ENCODE results near the gene MXI1.

DNA sequence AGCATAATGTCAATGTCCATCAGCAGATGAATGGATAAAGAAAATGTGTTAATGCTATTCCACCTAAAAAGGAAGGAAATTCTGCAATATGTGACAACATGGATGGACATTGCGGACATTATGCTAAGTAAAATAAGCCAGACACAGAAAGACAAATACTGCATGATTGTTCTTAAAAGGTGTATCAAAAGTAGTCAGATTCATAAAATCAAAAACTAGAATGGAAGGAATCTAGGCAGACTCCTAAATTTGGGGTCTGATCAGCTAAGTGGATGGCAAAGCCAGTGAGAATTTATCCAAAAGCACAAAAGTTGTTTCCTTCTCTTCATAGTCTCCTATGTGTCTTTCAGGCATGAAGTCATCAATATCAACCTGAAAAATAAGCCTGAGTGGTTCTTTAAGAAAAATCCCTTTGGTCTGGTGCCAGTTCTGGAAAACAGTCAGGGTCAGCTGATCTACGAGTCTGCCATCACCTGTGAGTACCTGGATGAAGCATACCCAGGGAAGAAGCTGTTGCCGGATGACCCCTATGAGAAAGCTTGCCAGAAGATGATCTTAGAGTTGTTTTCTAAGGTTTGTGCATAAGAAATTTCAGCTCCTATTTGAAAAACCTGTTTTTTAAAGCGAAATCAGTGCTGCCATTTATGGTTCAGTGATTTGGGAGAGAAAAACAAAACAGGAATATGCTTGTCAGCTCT, 4.7 kb downstream of the GSTO1 start:
- PRO-cap, 7 experiments: no peak in any of the 7 experiments

DNA sequence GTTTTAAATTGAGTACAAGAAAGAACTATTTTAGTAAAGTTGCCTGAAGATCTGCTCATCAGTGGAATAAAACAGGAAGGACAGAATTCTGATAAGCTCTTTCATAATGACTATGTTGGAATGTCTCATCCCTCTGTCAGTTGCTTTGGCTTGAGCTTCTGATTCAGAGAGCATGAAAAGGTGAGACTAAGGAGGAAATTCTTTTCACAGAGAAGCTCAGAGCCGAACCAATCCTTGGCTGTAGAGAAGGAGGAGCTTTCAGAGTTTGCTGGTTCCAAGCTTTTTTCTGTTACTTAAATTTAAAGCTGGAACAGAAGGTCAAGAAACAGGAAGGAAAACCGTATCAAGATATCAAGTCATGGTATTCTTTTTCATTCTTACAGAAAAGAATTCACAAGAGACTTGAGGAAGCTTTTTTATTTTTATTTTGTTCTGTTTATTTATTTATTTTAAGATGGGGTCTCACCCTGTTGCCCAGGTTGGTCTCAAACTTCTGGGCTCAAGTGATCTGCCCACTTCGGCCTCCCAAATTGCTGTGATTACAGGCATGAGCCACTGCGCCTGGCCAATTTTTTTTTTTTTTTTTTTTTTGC, 24.1 kb downstream of the GSTO2 start:
- PRO-cap, 7 experiments: no peak in any of the 7 experiments

DNA sequence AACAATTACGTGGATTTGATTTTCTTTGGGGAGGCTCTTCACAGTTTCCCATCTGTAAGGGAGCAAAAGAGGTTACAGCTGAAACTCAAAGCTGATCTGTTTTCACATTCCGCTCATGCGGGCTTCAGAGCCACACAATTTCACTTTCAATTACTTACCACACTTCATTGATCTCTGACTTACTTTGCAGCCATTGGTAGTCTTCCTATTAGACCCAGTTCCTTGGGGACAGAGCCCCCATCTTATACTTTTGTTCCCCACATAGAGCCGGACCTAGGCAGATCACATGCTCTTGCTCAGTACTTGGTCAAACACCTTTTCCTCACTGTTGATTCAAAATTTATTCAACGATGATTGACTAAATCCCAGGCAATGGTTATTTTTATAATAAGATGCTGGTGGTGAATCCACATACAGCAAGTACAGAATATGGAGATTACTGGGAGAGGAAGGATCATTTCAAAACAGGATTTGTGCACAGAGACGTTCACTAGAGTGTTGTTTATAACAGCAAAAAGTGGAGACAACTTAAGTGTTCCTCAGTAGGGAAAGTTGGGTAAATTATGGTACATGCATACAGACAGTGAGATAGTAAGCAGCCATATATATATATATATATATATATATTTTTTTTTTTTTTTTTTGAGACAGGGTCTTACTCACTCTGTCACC, 29.4 kb downstream of the ITPRIP start:
- PRO-cap, 7 experiments: no peak in any of the 7 experiments

DNA sequence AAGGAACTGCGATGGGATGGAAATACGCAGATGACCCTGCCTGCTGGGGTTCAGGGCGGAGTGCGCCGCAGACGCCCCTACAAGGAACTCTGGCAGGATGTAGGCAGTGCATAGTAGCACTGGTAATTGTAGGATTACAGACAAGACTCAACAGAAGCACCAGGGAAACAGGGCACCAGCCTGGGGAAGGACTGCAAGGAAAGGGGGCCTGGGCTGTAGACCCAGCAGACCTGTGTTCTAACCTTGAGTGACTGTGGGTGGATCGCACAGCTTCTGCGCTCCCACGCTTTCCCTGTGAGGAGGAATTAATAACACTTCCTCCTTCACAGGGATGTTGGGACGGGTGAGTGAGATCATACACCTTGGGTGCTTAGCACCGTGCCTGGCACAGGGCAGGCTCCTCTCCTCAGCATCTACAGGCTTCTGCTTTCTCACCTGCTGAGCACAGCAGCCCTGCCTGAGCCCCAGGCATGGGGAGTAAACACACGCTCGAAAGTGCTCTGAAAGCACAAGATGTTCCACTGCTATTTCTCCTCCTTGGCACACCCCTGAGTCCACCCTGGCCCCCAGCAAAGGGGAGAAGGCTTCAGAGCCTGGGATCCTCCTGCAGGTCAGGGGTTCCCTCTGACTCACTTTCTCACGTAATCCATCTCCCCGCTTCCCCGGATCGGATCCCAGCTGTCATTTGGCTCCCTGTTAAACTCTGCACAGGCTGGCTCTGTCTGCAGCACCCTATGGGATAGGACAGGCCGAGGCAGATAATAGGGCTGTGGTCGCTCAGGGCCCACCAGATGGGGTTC, 19.2 kb downstream of the ITPRIP start:
- PRO-cap, 7 experiments: no peak in any of the 7 experiments

DNA sequence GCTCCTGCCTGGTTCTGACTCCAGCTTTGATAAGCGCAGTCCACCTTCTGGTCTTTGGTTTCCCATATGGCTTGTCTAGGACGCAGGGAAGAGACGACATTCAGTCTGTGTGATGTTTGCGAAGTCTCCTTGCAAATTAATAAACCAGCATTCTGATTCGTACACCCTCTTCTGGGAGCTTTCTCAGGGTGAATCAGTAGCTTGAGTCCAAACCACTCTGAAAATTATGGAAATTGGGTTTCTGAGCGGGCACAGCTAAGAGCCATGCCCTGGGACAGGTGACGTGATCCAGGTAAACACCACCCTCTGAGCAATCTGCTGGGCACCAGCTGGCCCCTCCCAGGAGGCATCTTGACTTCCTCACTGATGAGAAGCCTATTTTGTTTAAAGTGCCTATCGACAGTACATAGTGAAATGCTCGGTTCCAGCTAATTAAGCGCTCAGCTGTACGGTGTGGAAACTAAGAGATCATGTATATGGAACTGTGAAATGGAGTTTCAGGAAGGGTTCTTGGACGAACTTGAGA, 3.4 kb downstream of the ITPRIP start:
- PRO-cap, 7 experiments: peak in 4 of 7 experiments; most common plus-strand start position 387 of the sequence (in 4); most common minus-strand start position 225 of the sequence (in 2)

- PRO-cap, 7 experiments: no peak in any of the 7 experiments
Observed at GRCh38 chr10:104339056-104339455, 791 bp upstream of the ITPRIP start.

- PRO-cap, 7 experiments: no peak in any of the 7 experiments
Observed at GRCh38 chr10:104447163-104447946, 93.7 kb downstream of the CFAP58 start.

DNA sequence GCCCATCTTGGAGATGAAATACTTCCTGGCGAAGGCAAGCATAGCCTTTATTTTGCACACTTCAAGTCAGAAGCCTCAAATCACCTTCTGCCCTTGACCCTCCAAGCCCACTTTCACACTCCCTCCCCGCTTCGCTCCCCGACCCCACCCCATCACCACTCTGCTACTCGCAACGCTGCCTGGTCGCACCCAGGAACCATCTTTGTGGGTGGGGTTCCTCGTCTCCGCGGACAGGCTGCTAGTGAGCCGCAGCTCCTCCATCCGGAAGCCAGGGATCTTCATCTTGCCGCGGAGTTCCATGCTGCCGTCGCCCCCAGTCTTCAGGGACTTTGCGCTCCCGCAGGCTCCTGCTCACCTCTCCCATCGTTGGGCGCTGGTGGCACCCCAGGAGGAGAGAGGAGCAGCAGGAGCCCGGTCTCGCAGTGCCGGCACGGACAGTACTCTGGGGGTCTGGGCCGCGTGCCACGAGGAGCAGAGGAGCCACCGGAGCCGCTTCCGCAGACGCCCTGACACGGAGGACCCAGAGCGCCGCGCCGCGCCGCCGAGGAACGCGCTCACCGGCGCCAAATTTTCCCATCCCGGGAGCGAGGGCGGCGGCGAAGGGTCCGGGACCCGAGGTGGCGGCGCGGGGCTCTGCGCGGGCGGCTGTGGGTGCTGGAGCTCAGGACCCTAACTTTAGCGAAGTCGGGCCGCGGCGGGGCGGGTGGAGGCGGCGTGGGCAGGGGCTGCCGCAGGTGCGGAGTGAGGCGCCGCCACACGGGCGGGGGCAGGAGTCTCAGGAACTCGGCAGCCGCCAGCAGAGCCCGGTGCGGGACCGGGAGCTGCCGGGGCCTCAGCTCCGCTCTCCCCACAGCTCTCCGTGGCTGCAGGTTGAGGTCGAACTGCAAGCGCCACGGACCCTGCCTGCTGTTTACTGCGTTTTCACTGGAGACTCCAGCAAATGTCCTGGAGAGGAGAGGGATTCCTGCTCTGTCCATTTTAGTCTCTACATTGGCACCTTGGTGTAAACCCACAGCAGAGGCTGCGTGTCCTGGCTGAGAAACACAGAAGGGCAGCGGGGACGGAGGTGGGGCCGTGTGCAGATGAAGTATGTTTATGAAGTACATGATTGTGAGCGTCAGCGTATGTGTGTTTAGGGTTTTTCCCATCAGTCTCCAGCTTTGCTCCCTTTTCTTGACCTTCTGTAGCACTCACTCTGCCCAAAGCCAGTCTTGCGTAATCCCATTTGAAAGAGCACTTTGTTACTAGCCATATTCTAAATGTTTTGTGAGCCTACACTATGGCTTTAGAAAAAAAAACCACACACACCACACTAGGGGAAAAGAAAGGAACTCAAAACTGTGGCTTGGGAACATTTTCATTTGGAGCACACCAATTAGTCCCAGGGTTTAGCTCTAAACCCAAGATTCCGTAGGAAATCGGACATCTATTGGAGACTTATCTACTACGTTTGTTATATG, 750.3 kb upstream of the SORCS1 start:
- PRO-cap, 7 experiments: no peak in any of the 7 experiments

DNA sequence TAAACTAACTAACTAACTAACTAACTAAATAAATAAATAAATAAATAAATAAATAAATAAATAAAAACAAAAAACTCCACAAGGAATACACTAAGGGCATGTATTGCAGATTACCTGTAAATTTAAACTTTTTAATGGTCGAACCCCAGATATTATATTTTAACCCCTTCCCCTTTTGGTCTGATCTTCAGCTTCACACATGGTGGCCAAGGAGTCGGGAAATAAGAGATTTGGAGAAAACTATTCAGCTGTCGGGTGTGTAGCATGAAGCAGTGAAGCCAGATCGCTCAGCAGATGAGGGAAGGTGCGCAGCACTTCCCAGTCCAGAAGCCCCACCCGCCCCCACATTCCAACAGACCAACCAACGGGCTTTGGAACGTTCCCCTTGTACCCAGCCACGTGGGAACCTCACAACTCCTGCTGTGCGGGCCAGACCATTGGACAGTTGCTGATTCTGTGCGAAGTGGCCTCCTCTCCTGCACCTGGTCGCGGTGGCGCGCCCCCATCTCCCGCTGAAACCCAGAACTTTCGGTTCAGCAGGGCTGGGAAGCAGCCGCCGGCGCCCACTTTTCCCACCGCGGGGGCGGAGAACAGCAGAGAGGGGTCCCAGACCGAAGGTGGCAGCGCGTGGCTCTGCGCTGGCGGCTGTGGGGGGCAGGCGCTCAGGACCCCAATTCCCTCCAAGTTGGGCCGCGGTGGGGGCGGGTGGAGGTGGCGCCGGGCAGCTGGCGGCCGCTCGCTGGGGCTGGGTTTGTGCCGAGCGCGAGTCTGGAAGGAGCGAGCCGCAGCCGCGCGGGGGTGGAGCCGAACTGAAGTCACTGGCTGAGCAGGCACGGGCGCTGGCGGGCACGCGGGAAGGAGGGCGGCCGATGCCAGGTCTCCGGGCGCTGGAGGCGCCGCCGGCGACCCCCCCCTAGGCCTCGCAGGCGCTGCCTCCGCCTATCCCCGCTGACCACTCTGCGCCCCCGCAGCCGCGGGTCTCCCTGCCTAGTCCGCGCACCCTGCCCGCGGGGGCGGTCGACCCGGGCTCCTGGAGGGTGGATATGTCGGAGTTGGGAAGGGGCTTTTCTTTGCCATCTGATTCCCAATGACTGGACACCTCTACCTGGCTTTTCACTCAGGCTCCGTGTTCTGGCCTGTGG, 1301.5 kb upstream of the SORCS1 start:
- PRO-cap, 7 experiments: no peak in any of the 7 experiments

DNA sequence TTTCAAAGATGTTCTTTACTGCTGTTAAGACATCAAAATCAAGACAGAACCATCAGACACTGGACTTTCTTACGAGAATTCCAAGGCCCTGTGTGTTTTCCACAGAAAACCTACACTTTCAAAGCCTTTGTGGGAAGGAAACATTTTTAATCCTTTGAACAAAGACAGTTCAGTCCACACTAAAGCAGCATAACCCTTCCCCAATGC, 701.2 kb downstream of the XPNPEP1 start:
- PRO-cap, 7 experiments: no peak in any of the 7 experiments

- PRO-cap, 7 experiments: no peak in any of the 7 experiments
Observed at GRCh38 chr10:110176167-110176620, 31.2 kb upstream of the MXI1 start.

GRCh38 chr10:110207213-110207728, at the start of gene MXI1:
Gene MXI1 (plus strand): TSS chr10:110207605.
- PRO-cap, 7 experiments: peak in 2 of 7 experiments; most common plus-strand start chr10:110207659 (in 2); most common minus-strand start chr10:110207392 (in 1)

- PRO-cap, 7 experiments: peak in 7 of 7 experiments; most common plus-strand start chr10:110210112 (in 7); most common minus-strand start chr10:110210279 (in 7)
Observed at GRCh38 chr10:110209767-110210515, 2.5 kb downstream of the MXI1 start.

DNA sequence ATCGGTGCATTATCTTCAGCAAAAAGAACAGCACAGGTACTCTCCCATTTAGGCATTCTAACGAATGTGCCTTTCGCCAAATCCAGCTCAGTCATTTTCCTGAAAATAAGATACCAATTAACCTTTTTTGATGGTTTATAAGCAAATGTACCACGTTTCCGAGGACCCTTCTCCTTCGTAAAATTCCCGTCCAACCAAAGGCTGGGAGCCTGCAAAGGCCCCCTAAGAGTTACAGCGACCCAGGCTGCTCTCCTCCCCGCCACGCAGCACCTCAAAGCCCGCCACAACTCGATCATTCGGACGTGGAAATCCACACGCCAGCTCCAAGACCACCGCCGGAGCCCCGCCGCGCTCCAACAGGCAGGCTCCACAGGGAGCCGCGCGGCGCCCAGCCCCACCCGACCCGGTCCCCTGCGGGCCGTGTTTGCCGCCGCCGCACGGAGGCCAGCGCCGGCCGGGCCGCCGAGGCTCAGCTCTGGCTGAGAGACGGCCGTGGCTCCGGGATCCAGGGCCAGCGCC, 538 bp downstream of the SMNDC1 start:
- PRO-cap, 7 experiments: no peak in any of the 7 experiments

DNA sequence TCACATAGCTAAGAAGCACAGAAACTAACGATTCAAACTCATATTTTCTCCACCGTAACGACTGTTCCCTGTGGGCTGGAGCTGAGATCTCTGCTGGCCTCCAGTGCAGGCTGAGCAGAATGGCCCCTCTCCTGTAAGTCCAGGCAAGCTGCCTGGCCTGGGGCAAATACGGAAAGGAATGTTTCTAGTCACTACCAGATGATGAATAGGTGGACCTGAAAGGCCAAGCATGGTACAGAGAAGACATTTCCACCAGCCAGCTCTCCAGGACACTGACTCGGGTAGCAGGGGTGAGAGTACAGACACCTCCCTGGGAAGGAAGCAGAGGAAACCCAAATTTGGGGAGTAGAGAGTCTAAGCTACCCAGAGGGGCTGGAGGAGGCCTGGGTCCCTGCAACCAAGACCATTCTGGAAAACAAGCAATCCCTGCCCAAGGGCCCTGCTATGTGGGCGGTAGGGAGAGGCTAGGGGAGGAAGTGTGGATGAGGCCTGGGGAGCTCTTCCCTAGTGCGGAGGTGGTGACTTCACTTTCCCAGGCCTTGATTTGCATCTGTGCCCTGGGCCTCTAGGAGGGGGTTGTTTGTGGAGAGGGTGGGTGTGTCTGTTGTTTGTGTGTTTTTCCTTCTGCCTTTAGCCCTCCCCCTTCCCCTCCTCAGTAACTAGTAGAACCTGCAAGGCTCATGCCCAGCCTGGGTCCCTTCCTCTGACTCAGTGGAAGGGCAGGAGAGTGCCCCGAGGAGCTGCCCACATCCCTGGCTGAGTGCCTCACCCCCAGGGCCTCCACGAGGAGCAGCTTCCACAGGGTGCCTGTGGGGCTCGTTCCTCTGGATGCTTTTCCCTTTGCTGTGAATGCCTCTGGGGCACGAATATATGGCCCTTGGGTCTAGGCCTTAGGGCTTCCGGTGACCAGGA, 89.7 kb upstream of the DUSP5 start:
- PRO-cap, 7 experiments: no peak in any of the 7 experiments

DNA sequence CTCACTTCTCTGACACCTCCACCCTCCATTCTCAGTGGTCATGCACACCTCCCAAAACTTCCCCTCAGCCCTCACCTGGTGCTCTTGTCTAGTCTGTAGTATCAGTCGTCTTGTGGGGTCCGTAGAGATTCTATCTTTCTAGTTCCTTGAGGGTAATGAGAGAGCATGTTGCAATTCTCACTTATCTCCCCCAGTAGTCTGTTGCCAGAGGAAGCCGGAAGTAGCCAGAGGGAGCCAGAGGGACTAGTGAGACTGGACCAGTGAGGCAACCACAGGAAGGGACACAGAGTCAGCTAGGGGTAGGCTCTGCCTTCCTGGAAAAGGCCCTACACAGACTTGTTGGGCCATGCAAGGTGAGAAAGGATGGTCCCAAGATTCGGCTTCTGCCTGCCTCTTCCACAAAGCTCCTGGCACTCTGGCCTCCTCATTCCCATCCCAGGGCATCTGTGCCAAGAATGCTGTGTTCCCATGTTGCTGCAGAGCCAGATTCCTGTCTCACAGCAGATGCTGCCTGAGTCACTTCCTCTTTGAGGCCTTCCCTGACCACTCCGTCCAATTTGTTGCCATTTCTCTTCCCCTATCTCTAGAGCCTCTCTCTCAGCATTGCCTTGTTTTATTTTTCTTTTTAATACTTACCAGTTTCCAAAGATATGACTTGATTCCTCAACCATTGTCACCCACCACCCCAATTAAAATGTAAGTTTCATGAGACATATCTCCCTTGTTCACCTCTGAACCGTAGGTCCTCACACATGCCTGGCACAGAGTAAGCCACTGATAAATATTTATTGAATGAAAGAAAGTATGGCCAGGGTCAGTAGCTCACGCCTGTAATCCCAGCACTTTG, 50.5 kb upstream of the DUSP5 start:
- PRO-cap, 7 experiments: no peak in any of the 7 experiments

DNA sequence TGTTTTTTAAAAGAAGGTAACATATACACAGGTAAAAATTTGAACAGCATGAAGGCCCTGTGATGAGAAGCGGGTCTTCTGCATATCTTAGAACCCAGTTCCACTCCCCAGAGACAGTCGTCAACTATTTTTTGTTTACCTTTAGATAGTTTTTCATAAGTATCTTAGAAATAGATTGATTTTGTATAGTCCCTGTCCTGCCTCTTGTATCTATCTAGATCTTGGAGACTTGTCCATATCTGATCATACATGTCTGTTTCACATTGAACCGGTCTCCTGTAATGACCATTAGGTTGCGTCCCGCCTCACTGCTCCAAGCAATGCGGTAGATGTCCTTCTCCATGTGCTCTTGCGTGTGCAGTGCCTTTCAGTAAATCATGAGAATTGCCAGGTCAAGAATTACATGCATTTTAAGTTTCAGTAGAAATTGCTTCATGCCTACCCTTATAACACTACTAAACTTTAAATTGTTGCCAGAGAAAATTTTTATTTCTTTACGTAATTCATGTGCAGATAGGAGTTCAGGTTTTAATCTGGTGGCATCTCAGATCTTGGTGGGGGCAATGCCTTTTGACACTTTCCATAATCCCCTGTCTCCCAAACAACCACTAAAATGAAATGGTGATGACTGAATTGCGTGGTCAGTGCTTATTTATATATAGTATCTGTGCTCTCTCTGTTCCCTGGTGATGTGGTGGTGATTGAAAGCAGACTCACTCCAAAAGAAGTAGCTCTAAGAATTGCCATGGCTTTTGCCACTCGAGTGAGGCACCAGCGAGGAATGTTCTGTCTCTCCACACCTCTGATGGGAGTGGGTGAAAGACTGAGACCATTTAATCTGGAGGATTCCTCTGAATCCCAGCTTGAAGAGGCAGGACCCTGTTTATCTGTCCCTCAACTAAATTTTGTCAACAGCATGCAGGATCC, 2.5 kb downstream of the DUSP5 start:
- PRO-cap, 7 experiments: no peak in any of the 7 experiments

DNA sequence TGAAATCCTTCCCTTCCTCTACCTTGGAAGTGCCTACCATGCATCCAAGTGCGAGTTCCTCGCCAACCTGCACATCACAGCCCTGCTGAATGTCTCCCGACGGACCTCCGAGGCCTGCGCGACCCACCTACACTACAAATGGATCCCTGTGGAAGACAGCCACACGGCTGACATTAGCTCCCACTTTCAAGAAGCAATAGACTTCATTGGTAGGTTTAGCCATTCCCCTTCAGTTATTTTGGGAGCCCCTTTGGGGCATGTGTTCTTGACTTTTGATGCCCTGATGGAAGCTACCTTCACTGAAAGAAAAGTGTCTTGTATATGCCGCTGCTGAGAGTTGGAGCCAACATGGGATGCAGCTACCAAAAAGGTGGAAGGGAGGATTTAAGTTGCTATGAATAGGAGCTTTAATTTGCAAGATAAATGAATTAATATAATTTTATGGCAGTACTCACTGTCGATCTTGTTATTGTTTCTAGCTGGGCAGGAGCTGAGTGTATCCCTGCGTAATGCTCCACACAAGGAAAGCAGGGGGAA, 9.3 kb downstream of the DUSP5 start:
- PRO-cap, 7 experiments: no peak in any of the 7 experiments

DNA sequence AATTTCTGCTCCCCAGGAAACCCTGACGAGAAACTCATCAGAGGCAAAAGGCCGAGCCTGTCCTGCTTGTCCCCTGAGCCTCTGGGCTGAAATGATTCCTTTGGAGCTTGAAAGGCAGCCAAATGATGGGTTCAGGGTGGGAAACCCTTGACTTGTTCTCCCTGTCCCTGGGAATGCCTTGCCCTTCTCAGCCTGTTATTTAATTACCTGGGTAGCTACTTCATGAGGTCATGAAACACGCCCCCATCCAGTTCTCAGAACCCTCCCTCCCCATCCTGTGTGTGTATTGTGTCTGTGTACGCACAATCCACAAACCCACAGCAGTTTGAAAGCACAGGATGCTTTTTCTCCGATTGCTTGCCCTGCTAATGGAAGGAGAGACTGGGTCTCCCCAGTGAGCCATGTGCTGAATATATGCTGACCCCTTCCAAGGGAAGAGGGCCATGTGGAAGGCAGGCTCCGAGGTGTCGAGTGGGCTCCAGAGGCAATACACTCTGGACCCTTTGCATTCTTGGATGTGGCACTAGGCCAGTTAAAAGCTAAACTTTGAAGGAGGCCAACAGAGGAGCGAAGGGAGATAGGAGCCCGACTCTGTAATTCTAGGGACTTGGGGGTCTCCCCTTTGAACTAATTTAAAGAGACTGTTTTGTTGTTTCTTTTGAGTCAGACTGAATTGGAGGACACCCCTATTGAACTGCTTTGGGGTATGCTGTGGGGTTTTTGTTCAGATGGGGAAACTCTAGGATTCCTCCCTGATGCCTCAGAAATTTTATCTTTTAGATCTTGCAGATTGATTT, 10.6 kb downstream of the DUSP5 start:
- PRO-cap, 7 experiments: no peak in any of the 7 experiments

DNA sequence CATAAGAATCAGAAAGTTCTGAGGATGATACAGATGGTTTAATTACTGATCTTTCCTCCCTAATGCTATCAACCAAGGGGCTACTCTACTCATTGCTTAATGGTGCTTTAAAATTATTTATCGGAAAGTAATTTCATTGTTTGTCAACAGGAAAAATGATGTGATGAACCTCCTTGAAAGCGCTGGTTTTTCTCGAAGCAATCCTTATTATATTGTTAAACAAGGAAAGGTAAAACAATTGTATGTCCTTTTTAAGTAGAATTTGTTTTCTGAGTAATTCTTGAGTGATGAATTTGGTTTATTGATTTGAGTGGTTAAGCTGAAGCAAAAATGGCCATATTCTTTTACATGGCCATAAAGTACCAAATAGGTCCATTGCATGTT, 11.0 kb downstream of the SMC3 start:
- PRO-cap, 7 experiments: no peak in any of the 7 experiments

All from T-cell (primary cell).